ENCODE measurements around a stretch of chr7.

DNA sequence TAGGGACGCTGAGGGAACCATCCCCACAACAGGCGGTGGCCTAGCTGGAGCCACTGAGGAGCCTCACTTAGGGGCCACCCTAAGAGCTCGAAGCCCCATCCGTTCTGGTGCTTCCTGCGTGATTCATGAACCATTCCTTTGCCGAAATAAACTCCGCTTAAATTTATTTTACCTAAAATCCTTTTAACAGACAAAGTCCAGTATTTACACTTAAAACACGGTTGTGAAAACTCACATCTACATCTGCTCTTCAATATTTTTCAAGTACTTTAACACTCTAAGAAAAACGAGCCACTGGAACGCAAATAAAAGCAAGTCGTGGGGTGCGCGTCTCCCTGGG, 161.9 kb upstream of the FAM20C start:
- PRO-cap, result no peak
- RRBS, result no CpG with 5 or more reads among the region's 13 CpGs

DNA sequence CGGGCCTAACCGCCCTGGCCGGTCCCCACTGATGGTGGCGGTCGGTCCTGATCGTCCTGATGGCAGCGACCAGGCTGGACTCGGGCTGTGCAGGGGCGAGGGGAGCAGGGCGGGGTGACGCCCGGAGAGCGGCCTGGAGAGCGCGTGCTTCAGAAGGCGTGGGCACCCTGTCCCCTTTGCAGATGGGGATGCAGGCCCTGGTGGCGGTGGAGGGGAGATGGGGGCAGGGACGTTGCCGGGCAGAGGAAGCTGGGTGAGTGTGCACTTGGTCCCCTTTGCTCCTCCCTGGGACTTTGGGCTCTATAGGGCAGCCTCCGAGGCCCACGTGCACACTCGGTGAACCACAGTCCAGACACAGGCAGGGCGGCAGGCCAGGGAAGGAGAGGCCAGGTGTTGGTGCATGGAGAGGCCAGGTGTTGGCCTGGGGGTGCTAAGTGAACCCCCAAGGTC, 42.5 kb upstream of the FAM20C start:
- PRO-cap, result no peak
- RRBS, result 9% methylated on average over 14 of the region's 23 CpGs

- PRO-cap, result no peak
- RRBS, result 90% methylated on average over 4 of the region's 19 CpGs
Measured at GRCh38 chr7:159941-160270, 32.5 kb upstream of the FAM20C start.

DNA sequence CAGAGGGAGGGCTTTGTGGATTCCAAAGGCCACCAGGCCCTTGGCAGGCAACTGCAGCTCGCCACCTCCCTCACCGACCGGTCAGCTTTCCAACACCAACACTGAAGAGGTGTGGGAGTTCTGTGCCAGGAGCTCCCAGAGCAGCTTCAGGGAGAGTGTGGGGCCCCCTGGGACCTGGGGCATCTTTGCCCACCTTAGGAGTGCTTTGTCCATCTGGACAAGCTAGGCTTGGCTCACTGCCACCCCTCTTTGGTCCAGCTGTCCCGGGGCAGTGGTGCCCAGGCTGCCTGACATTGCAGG, 5.2 kb downstream of the FAM20C start:
- PRO-cap, result no peak
- RRBS, result no CpG with 5 or more reads among the region's 4 CpGs

DNA sequence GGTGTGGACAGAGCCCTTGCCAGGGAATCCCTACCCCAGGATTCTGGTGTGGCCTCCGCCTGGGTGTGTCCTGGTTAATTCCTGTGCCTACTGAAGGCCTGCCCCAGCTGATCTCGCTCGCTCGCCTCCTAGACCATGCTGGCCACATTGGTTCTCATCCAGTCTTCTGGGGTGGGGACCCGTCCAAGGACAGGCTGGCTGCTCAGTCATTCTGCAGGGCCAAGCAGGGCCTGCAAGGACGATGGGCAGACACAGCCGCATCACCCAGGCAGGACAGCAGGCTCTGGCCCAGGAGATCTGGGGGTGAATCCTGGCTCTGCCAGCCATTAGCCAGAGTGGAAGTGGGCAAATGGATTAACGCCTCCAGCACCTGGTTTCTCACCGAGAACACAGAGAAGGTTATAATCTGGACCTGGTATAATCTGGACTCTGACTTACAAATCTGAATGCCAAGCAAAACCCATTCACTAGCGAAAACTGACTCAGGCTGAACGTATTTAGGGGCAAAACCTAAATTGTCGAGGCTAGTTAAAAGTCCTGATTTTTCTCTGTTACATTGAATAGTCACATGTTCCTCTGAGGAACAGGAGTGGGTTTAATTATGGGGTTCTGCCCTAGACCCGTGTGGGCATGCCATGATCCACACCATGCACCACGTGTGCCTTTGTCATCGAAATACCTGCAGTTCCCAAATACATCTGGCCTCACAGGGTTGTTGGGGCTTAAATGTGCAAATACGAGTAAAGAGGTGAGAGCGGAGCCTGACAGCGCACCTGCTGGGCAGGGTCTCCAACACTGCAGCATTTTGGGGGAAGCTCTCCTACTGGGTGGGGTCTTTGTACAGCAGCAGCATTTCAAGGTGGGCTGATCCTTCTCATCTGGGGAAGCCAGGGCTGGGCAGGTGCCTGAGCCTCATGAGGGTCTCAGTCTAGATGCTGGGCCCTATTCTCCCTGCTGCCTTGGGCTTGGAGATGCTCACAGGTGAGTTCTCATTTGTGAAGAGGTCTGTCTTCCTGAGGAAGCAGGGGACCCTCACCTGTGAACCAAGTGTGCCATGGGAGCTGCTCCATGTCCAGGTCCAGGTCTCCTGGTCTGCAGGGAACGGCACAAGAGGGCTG, 6.0 kb downstream of the FAM20C start:
- PRO-cap, result no peak
- RRBS, result no CpG with 5 or more reads among the region's 19 CpGs

DNA sequence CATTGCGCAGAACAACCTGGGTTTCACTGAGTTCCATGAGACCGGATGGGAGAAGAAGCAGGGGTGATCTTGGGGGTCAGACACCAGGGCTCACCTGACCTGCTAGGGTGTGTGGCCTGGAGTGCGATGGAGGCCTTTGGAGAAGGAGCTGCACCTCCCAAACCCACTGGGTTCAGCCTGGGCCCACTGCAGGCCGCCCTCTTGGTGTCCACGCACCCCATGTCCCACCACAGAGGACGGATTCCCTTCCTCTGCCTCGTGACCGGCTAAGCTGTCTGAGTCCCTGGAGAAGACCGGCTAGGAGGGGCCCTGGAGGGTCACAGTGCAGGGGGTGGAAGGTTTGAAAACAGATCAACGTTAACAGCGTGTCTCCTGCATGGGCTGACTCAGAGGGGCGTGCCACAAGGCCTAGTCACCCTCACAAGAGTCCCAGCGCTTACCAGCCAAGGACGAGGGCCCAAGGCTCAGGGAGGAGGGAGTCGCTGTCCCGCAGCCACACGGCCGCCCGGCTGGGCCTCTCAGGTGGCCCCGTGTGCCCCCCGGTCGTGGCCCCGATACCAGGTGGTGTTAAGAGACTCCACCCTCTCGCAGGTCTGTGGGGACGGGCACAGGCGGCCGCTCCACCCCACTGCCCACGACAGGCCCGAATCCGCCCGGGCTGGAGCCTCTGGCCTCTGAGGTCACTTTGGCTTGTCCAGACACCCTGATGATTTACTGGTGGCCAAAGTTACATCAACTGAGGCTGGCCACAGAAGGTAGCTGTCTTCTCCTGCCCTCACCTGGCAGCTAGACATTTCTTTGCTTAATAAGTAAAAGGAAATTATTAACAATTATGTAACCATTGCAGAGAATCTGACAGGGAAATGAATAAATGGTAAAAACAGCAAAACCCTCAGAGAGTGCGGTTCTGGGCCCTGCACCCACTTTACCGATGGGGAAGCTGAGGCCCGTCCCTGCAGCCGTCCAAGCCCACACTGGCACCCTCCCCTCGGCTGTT, 33.9 kb downstream of the FAM20C start:
- PRO-cap, result no peak
- RRBS, result 49% methylated on average over 7 of the region's 36 CpGs

DNA sequence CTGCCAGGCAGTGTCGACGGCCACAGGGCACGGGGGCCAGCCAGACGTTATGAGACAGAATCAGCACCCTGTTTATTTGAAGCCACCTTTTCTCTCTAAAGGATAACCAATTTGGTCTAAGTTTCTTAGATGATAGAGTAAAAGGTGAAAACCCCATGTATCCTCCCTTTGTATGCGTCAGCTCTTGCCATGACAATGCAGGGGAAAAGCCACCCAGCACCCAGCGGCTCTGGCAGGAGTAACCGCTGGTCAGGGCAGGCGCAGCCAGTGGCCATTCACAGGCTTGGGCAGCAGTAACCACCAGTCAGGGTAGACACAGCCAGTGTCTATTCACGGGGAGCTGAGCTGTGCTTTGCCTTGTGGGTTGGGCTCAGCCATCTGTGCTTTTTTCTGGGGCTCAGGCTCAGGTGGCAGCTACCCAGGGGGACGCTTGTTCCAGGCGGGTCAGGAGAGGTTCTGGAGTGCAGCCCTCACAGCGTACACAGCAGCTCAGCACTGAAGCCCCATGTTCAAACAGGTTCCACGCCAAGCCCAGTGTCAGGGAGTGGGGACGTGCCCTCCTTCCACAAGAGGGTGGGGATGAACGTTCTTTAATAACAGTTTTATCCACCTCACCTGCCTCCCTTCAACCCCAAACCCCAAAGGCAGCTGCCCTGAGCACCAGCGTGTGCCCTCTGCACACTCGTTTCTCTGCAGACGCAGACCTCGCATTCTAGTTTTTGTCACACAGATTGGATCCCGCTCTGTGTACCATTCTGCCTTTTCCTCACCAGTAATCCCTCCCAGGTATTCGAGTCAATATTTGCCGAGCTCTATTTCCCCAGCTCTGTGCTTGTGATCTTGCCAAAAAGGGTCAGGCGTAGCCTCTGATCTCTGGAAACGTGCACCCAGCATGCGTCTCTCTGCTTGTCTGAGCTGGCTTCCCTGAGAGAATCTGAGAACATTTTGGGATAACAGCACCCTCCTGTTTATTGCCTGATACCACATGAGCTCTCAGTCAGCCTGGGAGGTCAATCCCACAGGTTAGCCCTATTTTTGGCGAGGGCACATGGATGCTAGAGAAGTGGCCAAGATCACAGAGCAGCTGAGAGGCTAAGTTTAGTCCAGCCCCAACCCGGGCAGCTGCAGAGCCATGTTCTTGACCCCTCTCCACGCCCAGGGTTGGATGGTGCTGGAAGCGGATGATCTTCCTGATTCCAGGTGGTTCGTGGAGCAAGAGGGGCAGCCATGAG, 28.7 kb downstream of the FOXL3 start:
- PRO-cap, result no peak
- RRBS, result no CpG with 5 or more reads among the region's 30 CpGs

DNA sequence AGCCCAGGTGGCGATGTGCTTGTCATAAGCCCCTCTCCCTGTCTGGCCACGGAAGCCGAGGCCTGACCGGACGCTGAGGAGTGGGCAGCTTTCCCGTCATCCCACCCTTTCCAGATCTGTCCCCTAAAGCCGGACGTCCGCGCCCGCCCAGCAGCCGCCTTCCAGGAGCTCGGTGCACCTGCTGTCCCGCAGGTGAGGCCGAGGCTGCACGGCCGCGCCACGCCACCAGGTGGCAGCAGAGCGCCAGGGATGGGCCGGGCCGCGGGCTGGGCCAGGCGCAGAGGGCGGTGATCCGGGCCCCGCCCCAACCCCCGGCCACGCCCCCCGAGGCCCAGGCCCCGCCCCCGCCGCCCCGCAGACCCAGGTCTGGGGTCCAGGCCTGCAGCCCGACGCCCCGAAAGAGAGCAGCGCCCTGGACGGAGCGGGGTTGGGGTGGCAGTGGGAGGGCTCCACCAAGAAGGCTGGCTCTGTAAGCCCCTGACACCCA, 32.1 kb downstream of the FOXL3 start:
- PRO-cap, result no peak
- RRBS, result 3% methylated on average over 16 of the region's 40 CpGs

GRCh38 chr7:329669-329973, 39.7 kb downstream of the FOXL3 start:
- PRO-cap, result no peak
- RRBS, result 100% methylated on average over 1 of the region's 10 CpGs

GRCh38 chr7:353917-354177, 63.9 kb downstream of the FOXL3 start:
- PRO-cap, result no peak
- RRBS, result no CpG with 5 or more reads among the region's 10 CpGs

DNA sequence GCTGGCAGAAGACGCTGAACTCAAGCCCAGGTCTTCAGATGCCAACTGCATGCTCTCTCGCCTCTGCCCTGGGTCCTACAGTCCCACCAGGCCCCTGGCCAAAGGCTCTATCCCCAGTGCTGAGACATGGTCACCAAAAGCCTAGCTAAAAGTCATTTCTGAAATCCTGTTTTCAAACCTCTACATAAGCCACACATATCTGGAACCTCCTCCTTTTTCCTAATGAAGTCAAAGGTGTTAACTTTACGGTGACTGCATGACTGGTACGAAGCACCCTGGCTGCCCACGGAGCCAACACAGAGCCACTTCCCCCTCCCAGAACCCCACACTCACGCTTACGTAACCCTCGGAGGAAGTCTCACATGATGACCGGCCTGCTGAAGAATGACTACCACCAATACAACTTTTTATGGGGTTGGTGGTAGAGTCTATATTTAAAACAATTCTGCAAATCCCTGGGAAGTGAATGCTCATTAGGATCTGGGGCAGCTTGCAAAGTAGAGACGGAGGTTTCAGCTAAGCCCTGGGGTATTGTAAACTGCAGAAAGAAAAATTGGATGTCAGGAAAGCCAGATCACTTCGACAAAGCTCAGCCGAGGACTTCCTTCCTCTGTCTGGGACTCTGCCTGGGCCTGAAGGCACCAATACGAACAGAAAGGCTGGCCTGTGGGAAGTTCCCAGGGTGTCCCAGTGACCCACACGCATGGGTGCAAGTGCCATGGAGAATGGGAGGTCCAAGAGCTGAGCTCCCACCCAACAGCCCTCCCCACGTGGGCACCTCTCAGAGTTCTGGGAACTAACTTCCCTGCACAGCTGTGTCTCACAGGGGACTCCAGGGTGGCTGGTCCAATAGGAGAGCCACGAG, 50.8 kb downstream of the PDGFA start:
- PRO-cap, result no peak
- RRBS, result no CpG with 5 or more reads among the region's 16 CpGs

DNA sequence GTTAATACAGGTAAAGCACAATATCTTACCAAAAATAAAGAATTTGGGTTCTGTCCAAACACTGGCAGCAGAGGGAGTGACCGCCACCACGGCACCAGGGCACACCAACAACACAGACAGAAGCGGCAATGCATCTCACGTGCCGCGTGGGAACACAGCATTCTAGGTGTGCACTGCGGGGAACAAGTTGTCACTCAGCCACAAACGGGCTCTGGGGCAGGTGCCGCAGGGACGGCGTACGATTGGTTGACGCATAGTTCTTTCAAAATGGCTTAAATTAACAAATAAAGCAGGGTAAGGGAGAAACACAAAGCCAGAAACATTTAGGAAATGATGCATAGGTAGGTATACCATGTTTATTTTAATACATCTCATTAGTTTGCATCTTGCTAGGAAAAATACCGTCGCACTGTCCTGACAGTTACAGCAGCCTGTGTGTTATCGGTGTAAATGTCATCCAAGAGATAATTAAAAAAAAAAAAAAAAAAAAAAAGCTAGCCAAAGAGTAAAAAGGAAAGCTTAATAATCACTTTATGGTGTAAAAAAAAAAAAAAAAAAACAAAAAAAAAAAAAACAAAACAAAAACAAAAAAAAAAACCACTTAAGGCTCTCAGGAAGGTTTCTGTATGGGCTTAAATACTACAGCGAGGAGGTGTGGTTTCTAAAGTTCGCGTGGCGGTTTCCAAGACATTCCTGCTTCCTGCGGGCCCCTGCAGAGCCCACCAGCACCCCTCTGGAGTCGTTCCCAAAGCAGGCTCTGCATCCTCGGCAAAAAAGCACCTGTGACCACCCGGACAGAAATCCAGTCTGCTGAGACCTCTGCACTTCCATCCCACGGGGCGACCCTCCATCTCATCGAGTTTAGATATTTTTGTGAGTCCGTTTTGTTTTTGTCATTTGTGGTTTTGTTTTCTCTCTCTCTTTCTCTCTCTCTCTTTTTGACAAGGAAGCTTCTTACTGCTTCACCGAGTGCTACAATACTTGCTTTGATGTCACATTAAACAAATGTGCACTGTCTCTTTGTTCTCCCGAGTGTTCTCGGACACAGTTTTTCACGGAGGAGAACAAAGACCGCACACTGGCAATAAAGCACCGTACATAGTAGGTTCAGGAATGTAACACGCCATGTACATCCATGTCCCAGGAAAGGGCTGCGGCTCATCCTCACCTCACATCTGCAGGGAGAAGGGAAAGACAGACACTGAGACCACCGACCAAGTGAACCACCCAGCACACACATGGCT, 21.8 kb downstream of the PDGFA start:
- PRO-cap, result no peak
- RRBS, result no CpG with 5 or more reads among the region's 37 CpGs

- PRO-cap, result no peak
- RRBS, result 45% methylated on average over 4 of the region's 7 CpGs
Measured at GRCh38 chr7:515550-515869, 4.1 kb downstream of the PDGFA start.

GRCh38 chr7:540020-540266, 20.3 kb upstream of the PDGFA start:
- PRO-cap, result no peak
- RRBS, result no CpG with 5 or more reads among the region's 5 CpGs

GRCh38 chr7:665547-666439, 60.7 kb upstream of the DNAAF5 start:
- PRO-cap, result no peak
- RRBS, result 67% methylated on average over 16 of the region's 36 CpGs

GRCh38 chr7:732126-732597, 5.1 kb upstream of the PRKAR1B start:
- PRO-cap, result no peak
- RRBS, result 29% methylated on average over 3 of the region's 17 CpGs

DNA sequence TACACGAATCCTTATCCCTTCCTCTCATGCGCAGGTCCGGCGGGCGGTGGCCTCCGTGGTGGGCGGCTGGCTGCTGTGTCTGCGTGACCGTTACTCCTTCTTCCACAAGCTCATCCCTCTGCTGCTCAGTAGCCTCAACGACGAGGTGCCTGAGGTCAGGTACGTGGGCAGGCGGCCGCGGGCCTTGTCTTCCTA, 13.6 kb upstream of the PRKAR1B start:
- PRO-cap, result no peak
- RRBS, result no CpG with 5 or more reads among the region's 15 CpGs

DNA sequence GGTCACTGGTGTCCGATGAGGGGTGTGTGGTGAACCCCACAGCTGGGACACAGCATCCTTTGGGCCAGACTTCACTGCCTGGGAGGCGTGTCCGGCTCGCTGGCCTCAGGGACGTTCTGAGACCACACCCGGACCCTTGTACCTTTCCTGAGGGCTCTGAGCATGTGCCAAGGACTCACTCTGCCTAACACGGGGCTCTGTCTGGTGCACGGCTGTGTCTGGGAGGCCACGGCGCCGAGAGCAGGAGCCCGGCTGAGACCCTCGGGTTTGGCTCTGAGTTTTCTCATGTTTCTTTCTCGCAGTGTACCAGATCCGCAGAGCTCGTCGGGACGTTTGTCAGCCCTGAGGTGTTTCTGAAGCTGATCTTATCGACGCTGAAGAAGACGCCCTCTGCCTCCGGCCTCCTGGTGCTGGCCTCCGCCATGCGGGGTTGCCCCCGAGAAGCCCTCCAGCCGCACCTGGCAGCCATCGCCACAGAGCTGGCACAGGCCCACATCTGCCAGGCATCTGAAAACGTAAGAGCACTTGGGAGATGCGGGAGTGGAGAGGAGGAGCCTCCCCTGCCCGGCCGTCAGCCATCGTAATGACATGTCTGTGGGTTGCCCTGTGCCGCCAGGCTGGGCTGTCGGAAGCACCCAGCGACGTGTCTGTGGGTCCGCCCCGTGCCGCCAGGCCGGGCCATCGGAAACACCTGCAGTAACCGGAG, 29.6 kb upstream of the PRKAR1B start:
- PRO-cap, result no peak
- RRBS, result 96% methylated on average over 5 of the region's 42 CpGs

DNA sequence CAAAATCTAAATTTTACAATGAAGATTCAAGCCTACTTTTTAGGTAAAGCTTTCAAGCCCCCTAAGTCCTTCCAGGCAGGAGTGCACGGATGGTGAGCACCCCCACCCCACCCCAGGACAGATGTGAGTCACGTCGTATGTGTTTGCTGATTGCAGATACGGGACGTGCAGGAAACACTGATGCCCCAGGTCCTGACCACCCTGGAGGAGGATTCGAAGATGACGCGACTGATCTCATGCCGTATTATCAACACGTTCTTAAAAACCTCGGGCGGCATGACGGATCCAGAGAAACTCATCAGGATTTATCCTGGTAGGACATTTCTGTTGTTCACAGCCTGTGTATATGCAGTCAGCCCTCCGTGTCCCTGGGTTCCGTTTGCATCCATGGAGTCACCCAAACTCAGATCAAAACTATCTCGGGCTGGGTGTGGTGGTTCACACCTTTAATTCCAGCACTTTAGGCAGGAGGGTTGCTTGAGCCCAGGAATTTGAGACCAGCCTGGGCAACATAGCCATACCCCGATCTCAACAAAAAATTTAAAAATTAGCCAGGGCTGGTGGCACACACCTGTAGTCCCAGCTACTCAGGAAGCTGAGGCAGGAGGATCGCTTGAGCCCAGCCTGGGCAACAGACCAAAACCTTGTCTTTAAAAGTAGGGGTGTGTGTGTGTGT, 47.9 kb upstream of the PRKAR1B start:
- PRO-cap, result no peak
- RRBS, result no CpG with 5 or more reads among the region's 18 CpGs

DNA sequence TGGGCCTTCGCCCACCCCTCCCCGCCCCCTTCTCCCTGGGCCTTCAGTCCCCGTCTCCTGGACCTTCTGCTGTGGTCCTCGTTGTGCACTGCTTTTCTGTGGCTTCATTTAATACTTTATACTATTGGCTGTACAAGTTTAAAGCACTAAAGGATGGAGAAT, 9.7 kb upstream of the GET4 start:
- PRO-cap, result no peak
- RRBS, result no CpG with 5 or more reads among the region's 4 CpGs